WTC11 (cell line): ENCODE measurements around the gene PTER.

DNA sequence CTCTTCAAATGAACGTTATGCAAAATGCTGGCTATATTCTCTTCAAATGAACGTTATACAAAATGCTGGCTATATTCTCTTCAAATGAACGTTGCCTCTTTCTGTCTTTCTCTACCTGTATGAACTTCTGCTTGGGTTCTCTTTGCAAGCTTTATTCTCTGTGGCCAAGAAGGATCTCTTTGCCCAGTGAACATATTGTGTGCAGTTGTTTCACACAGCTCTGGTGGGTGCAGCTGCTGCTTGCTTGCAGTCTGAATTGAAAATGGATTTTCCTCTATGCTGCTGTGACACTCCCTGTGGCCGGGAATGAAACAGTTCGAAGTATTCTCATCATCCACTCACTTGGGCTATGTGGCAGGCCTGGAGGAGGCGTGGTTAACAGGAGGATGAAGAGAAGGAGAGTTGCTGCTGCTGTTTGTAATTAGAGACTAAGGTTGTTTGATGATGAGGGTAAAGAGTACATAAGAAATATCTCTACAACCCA lies 28.4 kb upstream of the ITGA8 start:
- PRO-cap, result no peak

DNA sequence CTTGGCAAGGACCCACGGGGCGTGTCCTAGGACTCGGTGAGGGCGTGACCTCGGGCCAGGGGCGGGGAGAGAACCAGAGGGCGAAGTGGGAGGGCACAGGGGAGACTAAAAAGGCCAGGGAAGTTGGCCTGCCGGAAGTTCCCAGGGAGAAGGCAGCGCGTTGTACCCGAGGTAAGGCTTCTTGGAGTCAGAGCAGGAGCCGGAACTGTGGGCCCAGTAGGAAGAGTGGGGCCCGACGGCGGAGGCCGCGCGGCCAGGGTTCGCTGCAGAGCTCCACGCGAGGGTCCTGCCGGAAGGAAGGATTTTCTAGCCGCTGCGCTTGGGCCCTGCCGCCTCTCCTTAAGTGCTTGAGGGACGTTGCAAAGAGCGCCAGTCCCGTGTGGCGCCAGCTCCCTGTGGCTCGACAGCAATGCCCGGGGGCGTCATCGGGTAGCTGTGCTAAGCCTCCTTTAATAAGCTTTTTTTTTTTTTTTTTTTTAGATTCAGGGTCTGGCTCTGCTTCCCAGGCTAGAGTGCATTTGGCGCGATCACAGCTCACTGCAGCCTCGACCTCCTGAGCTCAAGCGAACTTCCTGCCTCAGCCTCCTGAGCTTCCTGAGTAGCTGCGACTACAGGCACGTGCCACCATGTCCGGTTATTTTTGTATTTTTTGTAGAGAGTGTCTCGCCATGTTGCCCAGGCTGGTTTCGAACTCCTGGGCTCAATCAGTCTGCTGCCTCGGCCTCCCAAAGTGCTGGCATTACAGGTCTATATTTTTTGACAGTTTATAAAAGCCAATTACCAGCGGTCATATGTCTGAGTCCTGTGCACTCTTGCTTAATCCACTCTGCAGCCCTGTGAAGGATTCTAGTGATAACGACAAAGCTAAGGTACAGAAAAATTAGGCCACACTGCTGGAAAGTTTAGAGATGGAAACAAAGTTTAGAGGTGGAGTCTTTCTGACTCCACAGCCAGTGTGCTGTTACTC lies at the start of gene PTER:
Gene PTER, plus strand, starts transcription at position 134 of the 967 bp plus-strand sequence.
- PRO-cap, result bidirectional peak, plus-strand start at position 137 of the sequence, minus-strand start outside the sequence

DNA sequence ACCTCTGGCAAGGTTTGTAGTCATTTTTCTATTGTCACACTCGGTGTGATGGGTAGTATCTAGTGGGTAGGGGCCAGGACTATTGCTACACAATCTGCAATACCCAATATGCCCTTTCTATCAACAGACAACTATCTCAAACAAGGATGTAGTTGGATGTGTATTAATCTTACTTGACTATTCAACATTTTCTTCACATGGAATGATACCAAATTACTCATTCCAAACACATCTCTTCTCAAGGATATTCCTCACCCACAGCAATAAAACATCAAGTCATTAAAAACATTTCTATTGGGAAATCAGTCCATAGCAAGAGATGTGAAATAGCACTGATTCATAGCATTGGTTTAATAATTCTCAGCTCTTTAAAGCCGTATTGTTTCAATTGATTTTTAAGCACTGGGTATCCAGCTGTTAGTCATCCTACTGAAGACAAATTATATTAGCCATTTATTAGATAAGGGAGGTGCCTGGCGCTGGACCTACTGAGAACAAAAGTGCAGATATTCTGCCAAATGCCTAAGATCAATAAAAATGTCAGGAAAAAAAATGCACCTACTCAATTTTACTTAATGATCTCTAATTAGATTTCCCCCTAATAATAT lies 74.7 kb upstream of the RSU1 start:
- PRO-cap, result bidirectional peak, plus-strand start at position 97 of the sequence, minus-strand start outside the sequence

GRCh38 chr10:16966806-16967354 lies 149.7 kb upstream of the RSU1 start:
- PRO-cap, result no peak

GRCh38 chr10:16967355-16968162 lies 150.3 kb upstream of the RSU1 start:
- PRO-cap, result no peak

DNA sequence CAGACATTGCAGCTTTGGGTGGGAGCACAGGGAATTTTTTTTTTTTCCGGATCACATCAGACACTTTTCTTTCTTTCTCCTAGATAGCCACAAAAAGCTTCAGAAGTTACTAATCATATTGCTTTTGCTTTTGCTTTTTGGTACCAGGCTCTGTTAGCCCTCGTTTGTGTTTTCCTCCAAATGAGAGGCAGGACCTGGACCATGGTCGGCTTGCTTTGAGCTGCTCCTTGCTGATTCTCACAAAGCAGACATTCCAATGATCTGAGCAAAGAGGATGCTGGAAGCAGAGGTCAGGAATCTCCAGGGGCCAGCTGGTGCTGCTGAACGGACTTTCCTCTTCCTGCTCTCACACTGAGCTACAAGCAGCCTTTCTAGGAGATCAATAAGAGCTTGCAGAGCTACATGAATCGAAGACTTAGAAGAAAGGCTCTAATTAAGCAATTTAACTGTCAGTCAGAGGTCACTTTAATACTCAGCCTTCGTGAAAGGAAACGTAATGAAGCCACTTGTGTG lies 151.1 kb upstream of the RSU1 start:
- PRO-cap, result no peak

GRCh38 chr10:17230438-17230807 lies 2.4 kb downstream of the VIM start:
- PRO-cap, result bidirectional peak, plus-strand start at chr10:17230648, minus-strand start at chr10:17230512

- PRO-cap, result no peak
Observed at GRCh38 chr10:17257718-17258053, 29.6 kb downstream of the VIM start.

- PRO-cap, result no peak
Observed at GRCh38 chr10:17388141-17388779, 66.1 kb downstream of the ST8SIA6 start.

GRCh38 chr10:17428167-17429138 lies 25.9 kb downstream of the ST8SIA6 start:
- PRO-cap, result no peak

DNA sequence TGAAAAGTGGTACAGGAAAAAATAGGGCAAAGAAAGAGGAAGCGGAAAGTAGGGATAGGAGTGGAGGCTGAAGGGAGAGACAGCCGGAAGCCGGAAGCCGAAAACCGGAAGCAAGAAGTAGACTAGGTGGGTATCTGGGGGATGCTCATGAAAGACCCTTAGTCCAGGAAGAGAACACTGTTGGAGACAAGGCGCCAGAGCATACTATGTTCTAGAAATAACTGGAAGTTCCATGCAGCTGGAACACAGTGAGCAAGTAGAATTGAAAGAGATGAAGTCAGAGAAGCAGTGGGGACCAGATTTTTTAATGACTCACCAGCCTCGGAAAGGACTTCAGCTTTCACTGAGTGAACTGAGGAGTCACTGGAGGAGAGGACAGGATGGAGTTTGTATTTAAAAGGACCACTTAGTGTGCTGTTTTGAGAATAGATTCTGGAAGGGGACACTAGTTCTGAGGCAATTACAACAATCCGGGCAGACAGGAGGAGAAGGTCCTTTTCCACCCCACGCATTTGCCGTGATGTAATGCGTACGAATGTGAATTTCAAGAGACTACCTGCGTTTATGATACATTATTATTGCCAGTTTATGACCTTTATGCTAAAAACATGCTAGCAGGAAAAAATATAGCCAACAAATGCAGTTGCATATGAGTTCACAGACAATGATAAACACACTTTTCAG lies 22.3 kb downstream of the ST8SIA6 start:
- PRO-cap, result no peak

GRCh38 chr10:17473533-17474232 lies 19.3 kb upstream of the ST8SIA6 start:
- PRO-cap, result no peak

- PRO-cap, result no peak
Observed at GRCh38 chr10:17699423-17699776, 52.6 kb upstream of the TMEM236 start.

- PRO-cap, result no peak
Observed at GRCh38 chr10:17859680-17860230, 50.6 kb downstream of the MRC1 start.

DNA sequence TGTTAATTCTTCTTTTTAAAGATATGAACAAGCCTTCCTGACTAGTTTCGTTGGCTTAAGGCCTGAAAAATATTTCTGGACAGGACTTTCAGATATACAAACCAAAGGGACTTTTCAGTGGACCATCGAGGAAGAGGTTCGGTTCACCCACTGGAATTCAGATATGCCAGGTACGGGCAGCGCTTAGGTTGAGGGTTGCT lies 54.3 kb downstream of the MRC1 start:
- PRO-cap, result no peak

GRCh38 chr10:17891373-17892040 lies 60.2 kb upstream of the SLC39A12 start:
- PRO-cap, result no peak

- PRO-cap, result no peak
Observed at GRCh38 chr10:18240546-18241068, 100.4 kb downstream of the CACNB2 start.

DNA sequence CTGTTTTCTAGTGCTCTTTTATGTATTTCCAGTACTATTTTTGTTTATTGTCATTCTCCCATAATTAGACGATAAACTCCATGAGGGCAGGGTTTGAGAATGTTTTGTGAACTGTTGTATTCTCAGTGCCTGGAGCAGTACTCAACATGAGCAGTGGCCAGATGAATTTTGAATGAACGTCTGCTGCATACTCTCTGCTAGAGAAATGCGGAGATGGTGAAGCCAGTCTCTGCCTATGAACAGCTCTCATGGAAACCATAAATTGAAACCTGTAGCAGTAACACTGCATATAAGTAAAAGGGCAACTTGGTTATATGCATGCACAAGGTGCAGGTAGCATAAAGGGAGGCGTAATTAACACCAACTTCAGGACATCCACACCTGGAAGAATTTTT lies 130.5 kb downstream of the NSUN6 start:
- PRO-cap, result no peak

- PRO-cap, result no peak
Observed at GRCh38 chr10:18586480-18586952, 64.9 kb downstream of the NSUN6 start.

GRCh38 chr10:18616380-18616684 lies 35.1 kb downstream of the NSUN6 start:
- PRO-cap, result no peak